CD14-positive monocyte (primary cell): ENCODE results near the genes SCLY and ASB1.

GRCh38 chr2:237727384-237727748, 71.2 kb upstream of the RBM44 start:
- CAGE, long polyA plus RNA, result no peak

- CAGE, long polyA plus RNA, result no peak
Observed at GRCh38 chr2:237733834-237734560, 64.6 kb upstream of the RBM44 start.

DNA sequence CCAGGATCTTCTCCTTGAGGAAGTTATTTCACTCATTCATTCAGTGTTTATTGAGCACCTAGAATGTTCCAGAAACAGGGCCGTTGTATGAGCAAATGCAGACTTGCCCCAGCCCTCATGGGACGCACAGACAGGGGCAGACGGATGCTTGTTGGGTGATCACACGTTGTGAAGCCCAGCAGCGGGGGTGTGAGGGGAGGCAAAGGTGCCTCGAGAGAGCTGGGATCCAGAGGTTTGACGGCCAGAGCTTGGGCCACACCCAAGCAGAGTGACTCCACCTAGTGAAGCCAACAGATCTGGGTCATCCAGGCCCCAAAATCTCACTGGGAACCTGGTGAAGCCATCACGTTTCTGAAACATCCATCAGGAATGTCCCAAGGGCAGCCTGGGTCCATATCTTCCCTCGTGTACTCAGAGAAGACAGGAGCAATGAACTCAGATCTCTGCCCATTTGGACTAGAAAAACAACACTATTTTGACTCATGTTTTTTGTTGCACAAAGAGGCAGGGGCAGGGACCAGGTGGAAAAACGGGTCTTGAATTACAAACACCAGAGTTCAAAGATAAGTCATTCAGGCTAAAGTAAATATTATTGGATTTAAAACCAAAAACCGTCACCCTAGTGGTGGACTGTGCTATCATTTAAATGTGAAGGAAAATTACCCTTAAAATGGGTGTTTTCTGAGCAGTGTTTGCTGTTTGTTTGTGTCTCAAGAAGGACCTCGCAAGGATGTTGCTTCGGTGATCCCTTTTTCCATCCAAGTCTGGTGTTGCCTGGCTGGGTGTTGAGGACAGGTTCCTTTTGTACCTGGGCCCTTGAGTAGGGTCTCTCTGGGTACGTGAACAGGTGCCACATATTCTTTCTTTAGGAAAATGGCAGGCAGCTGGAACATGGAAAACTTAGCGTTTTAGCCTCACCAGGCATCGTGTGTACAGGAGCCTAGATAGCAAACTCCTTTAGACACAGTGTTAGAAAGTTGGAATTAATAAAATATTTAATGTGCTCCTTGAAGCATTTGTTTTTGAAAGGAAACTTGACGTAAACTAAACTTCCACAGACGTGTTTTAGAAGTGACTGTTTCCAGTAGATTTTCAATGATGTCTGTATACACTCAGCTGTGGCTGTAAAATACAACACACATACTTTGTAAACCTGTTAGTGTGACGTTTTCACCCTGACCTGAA, 54.6 kb upstream of the RBM44 start:
- CAGE, long polyA plus RNA, result no peak

- CAGE, long polyA plus RNA, result no peak
Observed at GRCh38 chr2:237757204-237757605, 41.4 kb upstream of the RBM44 start.

GRCh38 chr2:237789259-237790078, 9.1 kb upstream of the RBM44 start:
- CAGE, long polyA plus RNA, result no peak

DNA sequence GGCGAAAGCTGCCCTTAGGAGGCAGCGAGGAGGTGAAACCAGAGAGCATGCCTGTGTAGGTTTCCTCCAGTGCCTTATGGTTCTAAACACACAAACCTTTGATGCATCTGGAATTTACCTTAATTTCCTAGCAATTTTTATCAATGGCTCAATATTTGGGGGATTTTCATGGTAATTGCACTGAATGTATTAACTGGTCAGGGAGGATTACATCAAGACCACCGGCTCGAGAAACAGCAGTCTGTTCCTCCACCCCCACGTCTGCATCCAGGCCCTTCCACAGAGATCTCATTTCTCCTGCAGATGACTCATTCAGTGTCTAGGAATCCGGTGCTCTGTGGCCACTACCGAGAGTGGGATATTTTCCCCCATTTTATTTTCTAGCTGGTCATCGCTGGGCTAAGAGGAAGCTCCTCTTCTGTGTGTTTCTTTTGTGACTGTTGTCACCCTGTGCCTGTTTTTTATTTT, 6.5 kb downstream of the RAMP1 start:
- CAGE, long polyA plus RNA, result no peak

GRCh38 chr2:237885847-237886420, 26.5 kb downstream of the RAMP1 start:
- CAGE, long polyA plus RNA, result no peak

- CAGE, long polyA plus RNA, result no peak
Observed at GRCh38 chr2:237998695-237998984, 31.8 kb downstream of the UBE2F start.

GRCh38 chr2:238060931-238061521, at the start of gene SCLY:
Gene SCLY (plus strand): TSS chr2:238061001.
- CAGE, long polyA plus RNA, result no peak

GRCh38 chr2:238107495-238107906, 7.4 kb downstream of the ESPNL start:
- CAGE, long polyA plus RNA, result no peak

- CAGE, long polyA plus RNA, result no peak
Observed at GRCh38 chr2:238241131-238241893, 1.5 kb upstream of the HES6 start.

- CAGE, long polyA plus RNA, result no peak
Observed at GRCh38 chr2:238277715-238278387, 10.6 kb downstream of the PER2 start.

DNA sequence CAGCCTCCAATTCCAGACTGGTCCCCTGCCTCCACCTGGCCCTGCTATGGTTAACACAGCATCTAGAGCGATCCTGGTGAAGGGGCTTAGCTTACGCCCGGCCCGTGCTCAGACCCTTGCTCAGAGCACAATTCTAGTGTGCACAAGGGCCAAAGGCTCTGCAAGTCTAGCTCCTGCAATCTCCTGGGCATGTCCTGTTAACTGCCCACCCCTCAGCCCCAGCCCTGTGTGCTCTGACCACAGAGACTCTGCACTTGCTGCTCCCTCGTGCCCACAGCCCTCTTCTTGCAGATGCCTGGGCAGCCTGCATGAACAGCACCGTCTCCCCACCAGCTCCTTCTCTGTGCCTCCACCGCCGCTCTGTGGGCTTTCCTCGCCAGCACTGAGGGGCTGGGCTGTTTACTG, 6.4 kb downstream of the PER2 start:
- CAGE, long polyA plus RNA, result no peak

- CAGE, long polyA plus RNA, result no peak
Observed at GRCh38 chr2:238289865-238290018, 1.3 kb upstream of the PER2 start.

GRCh38 chr2:238290019-238290660, 1.7 kb upstream of the PER2 start:
- CAGE, long polyA plus RNA, result no peak

- CAGE, long polyA plus RNA, result no peak
Observed at GRCh38 chr2:238294615-238295108, 6.3 kb upstream of the PER2 start.

DNA sequence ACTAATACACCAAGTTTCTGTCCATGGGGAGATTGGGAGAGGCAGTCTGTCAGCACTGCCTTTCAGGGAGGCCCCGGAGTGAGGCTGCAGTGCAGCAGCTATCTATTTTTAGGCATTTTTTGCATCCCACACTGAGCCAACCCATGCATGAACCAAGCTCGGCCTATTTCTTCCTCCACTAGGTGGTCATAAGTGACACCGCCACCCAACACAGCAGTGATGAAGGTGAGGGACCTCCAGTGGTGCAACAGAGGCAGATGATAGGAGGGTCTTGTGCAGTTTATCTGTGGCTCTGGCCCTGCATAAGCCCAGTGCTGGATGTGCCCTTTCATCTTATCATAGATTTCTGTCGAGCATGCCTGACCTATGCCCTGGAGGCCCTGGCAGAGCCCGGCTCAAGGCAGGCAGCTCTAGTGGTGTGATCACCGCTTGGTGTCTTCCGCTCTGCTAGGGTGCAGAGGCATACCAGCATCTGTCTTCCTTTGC, 13.9 kb upstream of the TRAF3IP1 start:
- CAGE, long polyA plus RNA, result no peak

- CAGE, long polyA plus RNA, result no peak
Observed at GRCh38 chr2:238337589-238338193, 17.4 kb downstream of the TRAF3IP1 start.

DNA sequence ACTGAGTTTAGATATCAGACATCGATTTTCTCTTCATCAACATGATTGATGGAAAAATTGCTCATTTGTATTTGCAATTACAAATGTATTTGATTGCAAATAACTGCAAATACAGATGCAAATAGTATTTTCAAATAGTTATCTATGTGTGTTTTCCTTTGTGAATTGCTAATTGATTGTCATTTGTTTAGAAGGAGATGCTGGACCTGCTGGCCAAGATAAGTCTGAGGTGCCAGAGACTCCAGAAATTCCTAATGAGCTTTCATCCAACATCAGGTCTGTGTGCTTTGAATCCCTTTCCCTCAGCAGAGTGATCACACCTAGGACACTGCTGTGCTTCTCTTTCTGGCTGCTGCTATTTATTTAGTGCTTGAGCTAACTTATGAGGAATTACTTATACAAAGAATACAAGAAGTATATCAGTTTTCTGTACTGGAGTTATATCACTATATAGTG, 28.3 kb downstream of the TRAF3IP1 start:
- CAGE, long polyA plus RNA, result no peak

DNA sequence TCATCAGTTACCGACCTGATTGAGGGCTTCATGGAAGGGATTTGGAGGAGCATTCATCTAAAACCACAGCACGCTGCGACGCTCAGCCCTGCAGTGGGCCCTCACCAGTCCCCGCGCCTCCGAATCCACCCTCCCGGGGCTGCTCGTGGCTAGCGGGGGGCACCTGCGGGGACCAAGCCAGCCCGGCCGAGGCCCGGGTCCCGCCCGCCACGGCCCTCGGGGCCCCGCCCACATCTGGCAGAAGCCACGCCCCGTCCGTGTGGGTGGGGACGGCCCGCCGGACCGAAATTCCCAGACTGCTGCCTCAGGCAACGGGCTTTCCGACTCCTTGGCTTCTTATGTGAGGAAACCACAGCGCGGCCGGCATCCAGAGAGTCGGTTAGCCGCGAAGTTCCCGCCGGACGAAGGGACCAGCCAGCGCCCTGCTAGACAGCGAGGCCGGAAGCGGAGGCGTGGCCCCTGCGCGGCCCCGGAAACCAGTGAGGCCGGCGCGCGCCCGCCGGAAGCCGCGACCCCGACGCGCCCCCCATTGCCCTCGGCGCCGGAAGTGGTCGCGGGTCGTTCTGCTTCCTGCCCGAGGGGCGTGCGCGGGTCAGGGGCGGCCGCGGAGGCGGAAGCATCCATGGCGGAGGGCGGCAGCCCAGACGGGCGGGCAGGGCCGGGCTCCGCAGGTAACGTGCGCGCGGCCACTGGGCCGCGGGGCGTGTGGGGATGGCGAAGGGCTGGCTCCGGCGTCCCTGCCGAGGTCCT, at the start of gene ASB1:
Gene ASB1, plus strand, starts transcription at position 479 of the 750 bp plus-strand sequence.
- CAGE, long polyA plus RNA, result no peak